BE2C (cell line): ENCODE measurements around the genes TUSC2, CISH and MAPKAPK3.

DNA sequence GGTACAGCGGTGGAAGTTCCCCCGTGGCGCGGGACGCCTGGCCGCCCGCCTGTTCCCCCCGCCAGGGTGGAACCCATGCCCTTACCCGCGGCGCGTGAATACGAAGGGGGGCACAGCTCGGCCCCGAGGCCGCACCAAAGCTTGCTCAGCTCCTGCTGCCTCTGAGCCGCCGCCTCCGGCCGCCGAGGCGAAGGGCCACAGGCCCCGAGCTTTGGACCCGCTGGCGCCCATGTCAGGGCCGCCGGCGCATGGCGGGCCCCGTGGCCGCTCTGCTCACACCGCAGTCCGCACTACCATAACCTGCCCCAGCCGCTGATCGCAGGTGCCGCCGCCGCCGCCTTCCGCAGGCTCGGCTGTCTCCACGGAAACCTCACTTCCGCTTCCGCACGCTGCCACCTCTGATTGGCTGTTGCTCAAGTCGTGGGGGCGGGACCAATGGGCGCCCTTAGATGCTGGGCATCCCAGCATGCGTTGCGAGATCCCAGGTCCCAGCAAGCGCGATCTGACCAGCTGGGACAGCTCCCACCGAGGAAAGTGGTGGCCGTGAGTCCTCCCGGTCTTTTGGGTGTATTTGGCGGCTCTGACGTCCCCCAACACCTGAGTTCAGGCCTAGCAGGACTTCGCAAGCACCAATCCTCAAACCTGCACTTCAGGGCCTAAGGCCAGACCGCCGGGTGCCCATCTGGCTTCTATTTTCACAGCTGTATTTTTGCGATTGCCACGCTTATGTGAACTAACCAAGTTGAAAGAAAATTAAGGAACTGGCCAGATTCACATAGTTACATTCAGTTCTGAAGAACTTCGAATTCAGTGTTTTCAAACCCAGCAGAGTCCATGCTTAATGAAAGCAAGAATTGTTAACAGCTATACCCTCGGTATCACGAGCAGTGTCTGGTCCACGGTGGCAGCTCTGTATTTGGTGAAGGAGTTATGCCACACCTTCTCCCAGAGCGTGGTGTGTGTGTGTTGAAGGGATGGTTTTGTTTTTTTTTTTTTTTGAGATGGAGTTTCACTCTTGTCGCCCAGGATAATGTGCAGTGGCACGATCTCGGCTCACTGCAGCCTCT is at the start of gene TUSC2:
Gene TUSC2, minus strand, starts transcription at position 355 of the 1,067 bp plus-strand sequence.
- RRBS, result 2% methylated on average over 9 of the region's 70 CpGs

DNA sequence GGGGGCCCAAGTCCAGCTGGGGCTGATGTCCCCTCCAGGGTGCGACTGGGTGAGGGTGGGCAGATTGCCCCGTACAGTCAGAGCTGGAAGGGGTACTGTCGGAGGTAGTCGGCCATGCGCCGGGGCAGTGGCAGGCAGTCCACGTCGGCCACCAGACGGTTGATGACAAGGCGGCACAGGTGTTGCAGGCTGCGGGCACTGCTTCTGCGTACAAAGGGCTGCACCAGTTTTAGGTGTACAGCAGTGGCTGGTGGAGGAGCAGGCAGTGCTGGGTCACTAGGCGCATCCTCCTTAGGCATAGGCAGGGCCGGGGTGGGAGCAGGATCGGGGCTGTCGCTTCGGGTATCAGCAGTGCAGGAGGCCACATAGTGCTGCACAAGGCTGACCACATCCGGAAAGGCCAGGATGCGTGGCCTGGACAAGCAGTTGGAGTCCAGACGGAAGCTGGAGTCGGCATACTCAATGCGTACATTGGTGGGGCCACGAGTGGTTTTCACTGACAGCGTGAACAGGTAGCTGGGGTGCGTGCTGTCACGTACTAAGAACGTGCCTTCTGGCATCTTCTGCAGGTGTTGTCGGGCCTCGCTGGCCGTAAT is 3.9 kb downstream of the CISH start:
- RRBS, result 86% methylated on average over 5 of the region's 30 CpGs

DNA sequence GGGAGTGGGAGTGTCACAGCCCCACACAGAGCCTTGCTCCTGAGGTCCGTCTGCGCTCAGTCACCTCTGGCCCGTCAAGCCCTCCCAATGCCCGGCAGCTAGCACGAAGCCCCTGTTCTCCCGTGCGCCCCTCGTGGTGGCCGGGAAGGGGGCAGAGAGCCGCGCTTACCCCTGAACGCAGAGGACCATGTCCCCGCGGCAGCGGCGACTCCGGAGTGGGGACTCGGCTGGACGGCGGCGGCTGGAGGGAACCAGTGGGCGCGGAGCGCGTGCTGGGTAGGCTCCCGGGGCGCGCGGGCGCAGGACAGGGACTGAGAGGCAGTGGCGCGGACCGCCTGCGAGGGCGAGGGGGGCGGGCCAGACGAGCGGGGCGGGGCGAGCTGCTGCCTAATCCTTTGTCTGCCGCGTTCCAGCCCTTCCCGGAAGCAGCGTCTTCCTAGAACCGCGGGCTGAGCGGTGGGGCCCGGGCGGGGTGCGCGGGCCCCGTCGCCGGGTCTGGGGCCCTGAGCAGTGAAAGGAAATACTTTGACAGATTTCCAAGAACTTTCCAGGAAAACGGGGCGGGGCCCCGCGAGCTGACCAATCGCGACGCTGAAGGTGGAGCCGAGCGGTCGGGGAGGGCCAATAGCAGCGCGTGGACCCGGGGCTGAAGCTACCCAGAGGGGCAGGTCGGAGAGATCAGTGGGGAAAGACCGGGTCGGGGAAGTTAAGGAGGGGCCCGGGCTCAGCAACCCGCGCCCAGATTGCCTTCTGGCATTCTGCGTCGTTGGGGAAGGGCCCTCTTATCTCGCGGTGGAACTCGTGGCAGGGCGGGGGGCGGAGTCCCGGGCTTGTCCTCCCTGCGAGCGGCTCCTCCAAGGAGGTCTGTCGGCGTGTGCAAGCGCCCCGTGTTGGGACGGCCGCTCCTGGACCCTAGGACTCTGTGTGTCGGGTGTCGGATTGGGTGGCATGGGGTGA is at the start of gene CISH:
Gene CISH, minus strand, starts transcription at position 313 of the 957 bp plus-strand sequence.
- RRBS, result 2% methylated on average over 38 of the region's 91 CpGs

- RRBS, result under 1% methylated on average over 21 of the region's 54 CpGs
Measured at GRCh38 chr3:50616356-50617272, at the start of gene MAPKAPK3. Gene MAPKAPK3 (plus strand): TSS chr3:50617151.

DNA sequence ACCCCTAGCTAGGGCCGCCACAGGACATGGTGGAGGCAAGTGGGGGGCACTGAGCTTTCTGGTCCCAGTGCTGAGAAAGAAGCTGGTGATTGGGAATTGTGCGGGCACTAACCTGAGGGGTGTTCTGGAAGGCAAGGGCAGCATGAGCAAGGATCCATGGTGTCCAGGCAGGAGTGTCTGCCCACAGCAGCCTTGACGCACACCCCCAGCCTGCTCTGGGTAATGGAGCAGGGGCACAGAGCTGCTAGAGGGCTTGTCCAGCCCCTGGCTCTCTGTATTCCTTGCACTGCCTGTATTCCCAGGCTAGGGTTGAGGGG is 21.3 kb downstream of the MAPKAPK3 start:
- RRBS, result no CpG with 5 or more reads among the region's 3 CpGs

- RRBS, result 94% methylated on average over 11 of the region's 45 CpGs
Measured at GRCh38 chr3:51392527-51393425, 1.7 kb downstream of the RBM15B start.

GRCh38 chr3:51681862-51682287 is 10.8 kb downstream of the TEX264 start:
- RRBS, result no CpG with 5 or more reads among the region's 3 CpGs

DNA sequence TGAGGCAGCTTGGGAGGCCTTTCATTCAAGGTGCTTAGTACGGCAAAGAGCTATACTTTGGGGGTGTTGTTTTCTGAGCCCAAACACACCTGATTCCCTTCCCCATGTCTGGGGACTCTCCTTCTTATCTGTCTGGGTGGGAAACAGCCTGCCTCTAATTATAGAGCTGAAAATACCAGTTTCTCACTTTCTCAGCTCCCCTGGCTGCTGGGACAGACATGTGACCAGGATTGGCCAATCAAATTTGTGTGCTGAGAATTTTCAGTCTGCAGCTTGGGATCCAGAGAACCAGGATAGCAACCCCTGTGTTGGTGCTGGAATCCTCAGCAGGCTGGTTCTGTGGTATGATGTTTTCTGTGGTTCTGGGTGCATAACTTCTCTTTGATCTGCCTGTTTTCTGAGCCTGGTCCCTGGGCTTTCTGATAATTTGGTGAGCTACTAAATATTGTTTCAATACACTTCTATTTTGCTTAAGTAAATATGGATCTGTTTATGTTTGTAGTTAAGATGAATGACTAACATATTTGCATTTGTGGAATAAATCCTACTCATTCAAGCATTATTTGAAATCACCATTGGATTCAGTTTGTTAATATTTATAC is 19.6 kb upstream of the IQCF6 start:
- RRBS, result no CpG with 5 or more reads among the region's 1 CpG

DNA sequence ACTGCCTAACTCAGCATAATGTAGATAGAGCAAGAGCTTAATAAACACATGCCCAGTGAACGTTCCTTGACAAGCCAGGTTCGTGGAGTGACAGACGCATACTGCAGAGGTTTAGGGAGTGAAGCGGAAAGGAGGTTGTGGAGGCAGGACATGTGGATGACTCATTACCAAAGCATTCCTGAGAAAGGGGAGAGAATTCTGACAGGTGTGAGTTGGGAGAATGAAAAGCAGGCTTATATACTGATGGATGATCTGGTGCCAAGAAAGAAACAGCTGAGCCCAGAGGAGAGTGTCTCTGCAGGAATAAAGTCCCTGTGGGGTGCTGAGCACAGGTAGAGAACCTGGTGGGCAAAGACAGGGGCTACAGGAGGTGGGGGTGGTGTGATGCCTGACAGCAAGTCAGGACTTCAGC is 2.3 kb upstream of the RPL29 start:
- RRBS, result no CpG with 5 or more reads among the region's 4 CpGs

GRCh38 chr3:52005294-52006425 is 10.0 kb upstream of the RPL29 start:
- RRBS, result no CpG with 5 or more reads among the region's 24 CpGs

GRCh38 chr3:52024992-52025399 is 29.3 kb upstream of the RPL29 start:
- RRBS, result no CpG with 5 or more reads among the region's 3 CpGs

DNA sequence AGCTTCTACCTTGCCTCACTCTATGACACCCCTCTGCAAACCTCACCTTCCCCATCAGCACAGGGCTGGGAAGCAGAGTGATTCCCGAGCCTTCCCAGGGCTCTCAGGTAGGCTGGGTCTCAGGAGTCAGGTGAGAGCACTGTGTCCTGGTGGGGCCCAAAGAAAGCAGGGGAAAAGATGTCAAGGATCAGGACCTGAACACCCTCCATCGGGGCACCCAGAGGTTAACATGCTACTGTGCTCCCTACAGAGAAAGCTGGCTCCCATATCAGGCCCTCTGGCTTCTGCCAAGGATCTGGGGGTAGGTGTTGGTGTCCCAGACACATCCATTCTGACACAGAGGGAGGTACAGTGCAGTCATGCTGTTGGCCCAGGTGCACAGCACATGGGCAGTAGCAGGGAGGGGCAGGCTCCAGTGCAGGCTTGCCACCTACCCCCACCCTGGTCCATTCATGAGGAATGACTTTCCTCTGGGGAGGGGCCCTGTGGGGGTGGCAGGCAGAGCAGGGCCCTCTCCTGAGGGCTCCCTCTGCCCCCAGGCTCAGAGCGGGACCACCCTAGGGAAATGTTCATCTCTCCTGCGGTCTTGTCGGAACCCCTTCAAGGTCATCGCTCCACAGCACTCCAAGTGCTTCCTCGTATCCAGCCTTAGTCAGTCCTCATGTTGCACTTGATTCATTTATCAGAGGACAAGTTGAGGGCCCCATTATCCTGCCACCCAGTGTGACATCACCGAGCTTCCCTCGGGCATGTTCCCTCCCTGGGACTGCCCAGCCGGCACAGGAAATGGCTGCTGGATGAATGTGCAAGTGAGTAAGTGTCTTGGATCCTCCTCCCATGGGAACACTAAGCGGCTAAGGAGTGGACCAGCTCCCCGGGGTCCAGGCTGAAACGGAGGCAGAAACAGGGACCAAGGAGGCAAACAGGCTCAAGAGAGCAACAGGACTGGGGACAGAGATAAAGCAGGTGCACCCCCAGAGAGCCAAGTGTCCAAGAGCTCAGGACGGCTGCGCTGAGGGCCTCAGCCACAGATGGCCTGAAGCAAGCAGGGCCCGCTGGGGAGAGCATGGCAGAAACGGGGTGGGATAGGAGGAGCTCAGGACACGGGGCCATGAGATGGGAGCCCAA is 10.0 kb downstream of the DUSP7 start:
- RRBS, result 7% methylated on average over 3 of the region's 18 CpGs

GRCh38 chr3:52153283-52154058 is 752 bp downstream of the POC1A start:
- RRBS, result 5% methylated on average over 5 of the region's 16 CpGs

- RRBS, result no CpG with 5 or more reads among the region's 4 CpGs
Measured at GRCh38 chr3:52178095-52178616, 19.8 kb upstream of the ALAS1 start.

GRCh38 chr3:52192808-52193426 is 5.0 kb upstream of the ALAS1 start:
- RRBS, result 11% methylated on average over 4 of the region's 17 CpGs

DNA sequence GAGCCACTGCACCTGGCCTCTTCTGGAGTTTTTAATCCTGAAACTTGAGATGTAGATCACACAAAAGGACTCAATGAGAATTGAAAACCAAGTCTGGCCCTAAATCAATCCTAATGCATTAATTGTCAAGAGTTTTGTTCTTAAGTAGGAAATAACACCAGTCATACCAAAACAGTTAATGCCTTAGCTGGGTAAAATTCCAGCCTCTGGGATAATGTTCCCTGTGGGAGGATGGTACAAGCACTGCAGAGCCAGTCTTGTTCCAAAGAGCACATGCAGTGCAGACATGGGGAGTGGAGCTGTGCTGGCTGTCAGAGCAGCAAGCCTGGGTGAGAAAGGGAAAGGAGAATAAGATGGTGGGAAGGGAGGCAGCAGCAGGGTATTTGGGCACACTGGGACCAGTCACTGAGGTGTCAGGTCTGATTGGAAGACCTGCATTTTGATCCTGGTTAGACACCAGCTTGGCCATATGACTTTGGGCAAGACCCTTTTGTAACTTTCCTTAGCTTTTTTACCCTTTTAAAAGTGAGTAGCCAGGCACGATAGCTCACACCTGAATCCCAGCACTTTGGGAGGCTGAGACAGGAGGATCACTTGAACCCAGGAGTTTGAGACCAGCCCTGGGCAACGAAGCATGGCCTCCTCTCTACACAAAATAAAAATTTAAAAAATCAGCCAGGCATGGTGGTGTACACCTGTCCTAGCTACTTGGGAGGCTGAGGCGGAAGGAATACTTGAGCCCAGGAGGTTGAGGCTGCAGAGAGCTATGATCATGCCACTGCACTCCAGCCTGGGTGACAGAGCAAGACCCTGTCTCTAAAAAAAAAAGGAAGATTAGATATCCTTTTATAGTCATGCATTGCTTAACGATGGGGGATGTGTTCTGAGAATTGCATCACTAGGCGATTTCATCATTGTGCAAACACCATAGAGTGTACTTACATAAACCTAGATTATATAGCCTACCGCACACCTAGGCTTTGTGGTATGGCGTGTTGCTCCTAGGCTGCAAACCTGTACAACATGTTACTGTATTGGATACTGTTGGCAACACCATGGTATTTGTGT is 12.3 kb downstream of the ALAS1 start:
- RRBS, result no CpG with 5 or more reads among the region's 7 CpGs

GRCh38 chr3:52267970-52268507 is 10.4 kb downstream of the WDR82 start:
- RRBS, result no CpG with 5 or more reads among the region's 8 CpGs

- RRBS, result no CpG with 5 or more reads among the region's 5 CpGs
Measured at GRCh38 chr3:52397611-52397922, 12.2 kb downstream of the BAP1 start.

DNA sequence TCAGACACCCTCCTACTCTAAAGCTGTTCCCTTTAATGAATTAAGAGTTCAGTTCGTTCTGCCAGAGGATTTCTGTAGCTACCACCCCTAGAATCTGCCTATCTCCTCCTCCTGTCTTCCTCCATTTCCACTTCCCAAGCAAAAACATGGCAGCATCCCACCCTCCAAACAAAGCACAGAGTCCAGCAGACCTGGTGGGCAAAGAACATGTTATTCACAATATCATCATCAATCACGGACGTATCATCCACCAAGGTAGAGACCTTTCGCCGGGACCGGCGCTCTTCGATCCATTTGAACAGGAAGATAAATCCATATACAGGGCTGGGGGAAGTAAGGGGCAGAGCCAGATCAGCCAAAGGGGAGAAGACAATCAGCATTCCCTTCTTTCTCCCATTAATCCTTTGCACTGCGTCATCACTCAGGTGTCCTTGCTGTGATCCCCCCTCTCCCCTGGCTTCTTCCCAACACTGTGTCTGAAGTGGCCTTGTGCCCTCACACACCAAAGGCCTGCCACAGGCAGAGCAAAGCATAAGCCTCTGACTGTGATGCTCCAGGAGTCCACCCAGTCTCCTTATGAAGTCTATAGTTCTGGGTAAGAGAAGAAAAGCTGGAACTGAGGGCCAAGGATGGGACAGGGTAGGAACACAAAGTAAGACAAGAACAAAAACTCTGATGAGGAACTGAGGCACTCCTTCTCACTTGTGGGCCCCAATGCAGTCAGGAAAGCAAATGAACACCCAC is 1.4 kb downstream of the BAP1 start:
- RRBS, result no CpG with 5 or more reads among the region's 9 CpGs

DNA sequence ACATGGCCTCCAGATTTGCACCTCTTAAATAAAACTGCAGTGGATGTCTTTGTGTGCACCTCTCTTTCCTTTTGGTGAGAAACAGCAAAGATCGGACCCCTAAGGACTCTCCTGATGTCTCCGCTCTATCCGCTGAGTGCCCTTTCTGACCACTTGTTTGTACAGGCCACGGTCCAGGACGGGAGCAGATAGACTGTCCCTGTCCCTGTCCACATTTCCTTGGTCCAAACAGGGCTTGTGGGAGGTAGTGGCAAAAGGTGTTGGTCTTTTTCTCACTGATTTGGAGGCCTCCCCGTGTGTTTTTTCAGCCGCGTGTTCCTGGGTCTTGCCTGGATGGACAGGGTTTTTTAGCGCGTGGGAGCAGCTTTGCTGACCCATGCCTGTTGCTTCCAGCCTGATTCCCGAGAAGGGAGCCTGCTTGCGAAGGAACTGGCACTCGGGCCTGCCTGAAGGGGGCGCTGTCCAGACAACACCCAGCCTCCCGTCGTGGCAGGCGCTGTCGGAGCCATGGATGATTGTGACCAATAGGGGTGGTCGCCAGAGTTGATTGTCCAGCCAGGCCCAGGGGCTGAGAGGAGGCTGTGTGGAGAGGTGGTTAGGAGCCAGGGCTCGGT is 13.2 kb upstream of the STAB1 start:
- RRBS, result no CpG with 5 or more reads among the region's 20 CpGs